A549 (cell line): ENCODE data around the genes CAMP, UQCRC1 and CELSR3.

GRCh38 chr3:46967322-46967982, 9.1 kb downstream of the CCDC12 start:
- PRO-cap: no peak
CAGE:
- cytosol, long polyA plus RNA: no peak
- long polyA plus RNA: no peak
- nucleus, long polyA plus RNA: no peak

- PRO-cap: no peak
CAGE:
- cytosol, long polyA plus RNA: no peak
- long polyA plus RNA: no peak
- nucleus, long polyA plus RNA: no peak
Observed at GRCh38 chr3:46985868-46986708, 6.6 kb downstream of the NBEAL2 start.

DNA sequence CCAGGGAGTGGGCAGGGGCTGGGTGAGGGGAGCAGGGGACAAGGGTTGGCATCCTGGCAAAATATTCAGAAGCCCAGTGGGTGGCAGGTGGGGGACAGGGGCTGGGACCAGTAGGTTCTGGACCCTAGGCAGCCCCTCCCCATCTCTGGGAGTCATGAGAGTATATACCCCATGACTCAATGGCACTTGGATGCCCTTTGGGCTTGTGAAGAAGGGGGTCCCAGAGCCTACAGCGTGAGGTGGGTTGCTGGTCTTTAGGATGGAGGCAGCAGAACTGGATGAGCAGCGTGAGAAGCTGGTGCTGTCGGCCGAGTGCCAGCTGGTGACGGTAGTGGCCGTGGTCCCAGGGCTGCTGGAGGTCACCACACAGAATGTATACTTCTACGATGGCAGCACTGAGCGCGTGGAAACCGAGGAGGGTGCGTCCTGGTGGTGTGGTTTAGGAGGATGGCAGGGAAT, 24.1 kb downstream of the NBEAL2 start:
- PRO-cap: no peak
CAGE:
- cytosol, long polyA plus RNA: no peak
- long polyA plus RNA: no peak
- nucleus, long polyA plus RNA: no peak

DNA sequence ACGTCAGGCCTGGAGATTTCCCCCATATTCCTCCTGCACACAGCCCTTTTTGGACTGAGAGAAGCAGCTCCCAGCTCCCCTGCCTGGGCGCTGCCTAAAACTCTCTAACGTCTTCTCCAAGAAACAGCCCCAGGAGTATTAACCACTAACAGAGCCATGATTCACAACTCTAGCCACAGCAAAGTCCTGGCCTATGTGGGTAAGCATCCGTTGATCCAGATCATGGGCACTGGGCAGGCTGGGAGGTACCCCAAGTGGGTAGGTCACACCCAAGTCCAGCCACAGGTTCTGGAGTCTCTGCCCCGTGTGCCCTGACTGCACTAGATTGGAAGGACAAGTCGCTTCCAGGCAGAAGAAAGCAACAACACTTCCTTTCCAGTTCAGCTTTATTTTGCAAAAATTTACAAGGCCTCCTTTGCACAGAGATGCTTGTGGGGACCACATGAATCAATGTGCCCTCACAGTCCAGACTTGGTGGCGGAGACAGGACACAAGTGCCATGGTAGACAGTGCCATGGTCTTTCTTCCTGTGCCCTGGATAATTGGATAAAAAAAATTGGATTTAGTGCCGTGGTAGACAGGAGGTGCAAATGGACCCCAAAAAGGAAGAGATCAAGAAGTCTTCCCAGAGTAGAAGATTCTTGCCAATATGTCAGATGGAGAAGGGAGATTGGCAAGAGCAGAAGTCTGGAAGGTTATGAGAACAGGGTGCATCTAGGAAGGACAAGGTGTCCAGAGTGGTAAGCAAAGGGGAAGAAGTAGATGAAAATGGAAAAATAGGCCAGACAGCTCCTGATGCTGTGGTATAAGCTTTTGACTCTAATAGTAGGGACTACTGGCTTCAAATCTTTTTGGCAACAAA, 32.2 kb downstream of the NBEAL2 start:
- PRO-cap: no peak
CAGE:
- cytosol, long polyA plus RNA: no peak
- long polyA plus RNA: no peak
- nucleus, long polyA plus RNA: no peak

DNA sequence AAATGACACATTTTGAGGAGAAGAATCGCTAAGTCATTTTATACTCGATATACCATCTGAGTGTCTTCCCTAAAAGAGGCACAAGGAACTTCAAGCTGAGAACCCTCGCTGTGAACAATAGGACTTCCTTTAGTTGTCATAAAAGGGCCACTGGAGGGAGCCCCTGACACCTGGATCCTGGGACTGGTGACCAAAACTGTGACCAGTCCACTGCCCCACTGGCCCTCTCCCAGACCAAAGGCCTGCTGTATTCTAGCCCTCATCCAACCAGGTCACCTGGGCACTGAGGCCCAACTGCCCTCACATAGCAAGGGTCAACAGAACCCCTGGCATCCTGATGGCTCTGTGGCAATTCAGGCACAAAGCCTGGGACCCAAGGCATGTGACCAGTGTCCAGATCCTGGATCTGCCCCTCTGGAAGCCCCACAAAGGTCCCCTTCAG, 31.9 kb downstream of the KIF9 start:
- PRO-cap: no peak
CAGE:
- cytosol, long polyA plus RNA: no peak
- long polyA plus RNA: no peak
- nucleus, long polyA plus RNA: no peak

- PRO-cap: no peak
CAGE:
- cytosol, long polyA plus RNA: no peak
- long polyA plus RNA: no peak
- nucleus, long polyA plus RNA: no peak
Observed at GRCh38 chr3:47441894-47442547, 33.7 kb downstream of the SCAP start.

DNA sequence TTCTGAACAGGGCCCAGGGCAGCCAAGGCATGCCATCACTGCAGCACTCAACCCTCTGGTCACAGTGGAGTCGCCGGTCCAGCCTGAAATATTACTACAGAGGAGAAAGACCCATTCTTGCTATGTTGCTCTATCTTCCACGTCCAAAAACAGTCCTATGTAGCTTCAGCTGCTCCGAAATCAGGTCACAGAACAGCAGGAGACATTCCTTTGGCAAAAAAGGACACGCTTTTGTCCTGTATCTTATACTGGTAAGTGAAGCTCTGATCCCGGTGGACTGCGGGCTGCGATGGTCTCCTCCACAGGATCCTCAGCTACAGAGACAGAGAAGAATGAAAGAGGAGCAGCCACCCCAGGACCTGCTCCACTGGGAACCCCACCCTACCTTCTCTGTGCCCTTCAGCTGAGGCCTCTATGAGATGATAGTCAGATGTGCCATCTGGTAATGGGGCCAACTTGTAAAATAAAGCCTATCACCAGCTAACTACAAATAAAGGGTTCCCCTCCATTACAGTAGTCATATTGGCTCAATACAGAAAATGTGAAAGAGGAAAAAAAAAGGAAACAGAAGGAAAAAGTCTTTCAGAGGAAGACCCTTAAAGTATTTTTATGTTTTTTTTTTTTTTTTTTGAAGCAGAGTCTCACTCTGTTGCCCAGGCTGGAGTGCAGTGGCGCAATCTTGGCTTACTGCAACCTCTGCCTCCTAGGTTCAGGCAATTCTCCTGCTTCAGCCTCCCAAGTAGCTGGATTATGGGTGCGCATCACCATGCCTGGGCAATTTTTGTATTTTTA, 17.4 kb downstream of the ELP6 start:
- PRO-cap: no peak
CAGE:
- cytosol, long polyA plus RNA: no peak
- long polyA plus RNA: no peak
- nucleus, long polyA plus RNA: no peak

DNA sequence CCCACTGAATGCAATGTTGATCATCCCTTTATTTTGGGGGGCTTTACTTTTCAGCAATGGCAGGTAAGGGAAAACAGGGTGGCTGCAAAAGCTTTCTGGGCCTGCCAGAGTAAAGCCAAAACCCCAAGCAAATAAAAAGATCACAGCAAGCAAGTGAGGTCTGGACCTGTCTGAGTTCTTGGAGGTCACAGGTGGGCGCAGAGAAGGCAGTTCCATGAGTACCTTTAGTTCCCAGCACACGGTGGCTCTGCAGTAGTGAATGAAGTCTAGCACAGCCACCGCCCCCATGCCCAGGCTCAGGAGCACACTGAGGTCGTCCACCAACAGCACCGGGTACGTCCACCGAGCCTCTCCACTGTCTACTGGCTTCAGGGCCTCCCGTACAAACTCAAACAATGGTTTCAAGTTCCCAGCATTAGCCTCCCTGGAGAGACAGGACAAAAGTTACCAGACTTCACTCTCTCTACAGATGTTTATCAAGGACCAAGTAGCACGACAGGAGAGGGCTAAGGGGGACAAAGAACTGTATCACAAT, 12.0 kb downstream of the ELP6 start:
- PRO-cap: no peak
CAGE:
- cytosol, long polyA plus RNA: no peak
- long polyA plus RNA: no peak
- nucleus, long polyA plus RNA: no peak

GRCh38 chr3:47582475-47583087, 3.9 kb upstream of the CSPG5 start:
- PRO-cap: no peak
CAGE:
- cytosol, long polyA plus RNA: no peak
- long polyA plus RNA: no peak
- nucleus, long polyA plus RNA: no peak

GRCh38 chr3:47700967-47702139, 80.3 kb downstream of the SMARCC1 start:
- PRO-cap: no peak
CAGE:
- cytosol, long polyA plus RNA: no peak
- long polyA plus RNA: no peak
- nucleus, long polyA plus RNA: no peak

GRCh38 chr3:47780957-47781588, 620 bp downstream of the SMARCC1 start:
- PRO-cap: no peak
CAGE:
- cytosol, long polyA plus RNA: no peak
- long polyA plus RNA: no peak
- nucleus, long polyA plus RNA: no peak

GRCh38 chr3:47911891-47912453, 104.2 kb downstream of the MAP4 start:
- PRO-cap: no peak
CAGE:
- cytosol, long polyA plus RNA: no peak
- long polyA plus RNA: no peak
- nucleus, long polyA plus RNA: no peak

GRCh38 chr3:48190954-48191222, 2.7 kb upstream of the CDC25A start:
- PRO-cap: no peak
CAGE:
- cytosol, long polyA plus RNA: no peak
- long polyA plus RNA: no peak
- nucleus, long polyA plus RNA: no peak

- PRO-cap: no peak
CAGE:
- cytosol, long polyA plus RNA: no peak
- long polyA plus RNA: no peak
- nucleus, long polyA plus RNA: no peak
Observed at GRCh38 chr3:48222641-48223697, at the start of gene CAMP. Gene CAMP (plus strand): TSS chr3:48223495.

GRCh38 chr3:48399182-48400300, 27.5 kb downstream of the FBXW12 start:
- PRO-cap: no peak
CAGE:
- cytosol, long polyA plus RNA: no peak
- long polyA plus RNA: no peak
- nucleus, long polyA plus RNA: no peak

GRCh38 chr3:48597785-48598102, 2.6 kb upstream of the COL7A1 start:
- PRO-cap: no peak
CAGE:
- cytosol, long polyA plus RNA: no peak
- long polyA plus RNA: no peak
- nucleus, long polyA plus RNA: no peak

DNA sequence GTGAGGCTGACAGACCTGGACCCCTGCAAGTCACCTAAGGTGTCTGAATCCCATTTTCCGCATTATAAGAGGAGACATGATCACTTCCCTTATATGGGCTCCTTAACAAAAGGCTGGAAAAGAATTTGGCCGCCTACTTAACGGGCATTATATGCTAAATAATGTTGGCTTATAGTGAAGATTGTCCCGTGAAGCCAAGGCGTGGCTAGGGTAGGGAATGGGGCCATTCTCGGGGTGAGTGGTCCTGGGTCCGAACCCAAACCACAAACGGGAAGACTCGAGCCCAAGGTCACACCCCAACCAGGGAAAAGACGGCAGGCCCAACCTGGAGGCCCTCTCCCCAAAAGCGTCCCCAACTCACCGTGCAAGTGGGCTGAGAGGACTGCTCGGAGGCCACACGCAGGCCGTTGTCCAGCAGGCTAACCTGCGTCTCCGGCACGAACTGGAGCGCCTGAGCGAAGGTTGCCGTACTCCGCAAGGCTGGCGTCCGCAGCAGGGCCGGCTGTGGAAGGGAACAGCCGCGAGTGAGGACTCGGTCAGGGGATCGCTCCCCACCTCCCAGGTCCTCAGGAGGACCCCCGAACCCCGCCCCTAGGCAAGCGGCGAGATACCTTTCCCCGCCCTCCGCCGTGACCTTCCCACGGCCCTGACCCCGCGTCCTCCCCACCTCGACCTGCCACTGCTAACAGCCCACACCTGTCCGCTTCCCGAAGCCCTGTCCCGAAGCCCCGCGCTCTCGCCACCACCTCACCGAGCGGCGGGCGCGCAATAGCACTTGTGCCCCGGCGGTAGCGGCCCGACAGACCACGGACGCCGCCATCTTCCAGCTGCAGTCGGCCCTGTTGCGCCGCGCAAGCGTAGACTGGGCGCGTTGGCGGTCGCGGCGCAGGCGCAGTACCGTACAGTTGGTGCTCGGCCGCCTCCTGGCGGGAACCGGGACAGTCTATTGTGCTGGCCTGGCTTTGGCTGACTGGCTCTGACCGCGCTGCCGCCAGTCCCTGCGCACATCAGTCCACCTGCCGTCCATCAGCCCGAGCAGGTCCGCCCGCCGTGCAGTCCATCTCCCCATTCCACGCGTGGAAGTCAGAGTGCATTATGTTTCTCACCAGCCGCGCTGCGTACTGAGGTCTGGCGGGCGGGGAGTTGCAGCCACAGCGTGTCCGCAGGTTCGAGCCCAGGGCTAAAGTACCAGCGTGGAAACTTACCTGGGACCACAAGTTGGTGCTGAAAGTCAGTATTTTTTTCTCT, at the start of gene UQCRC1:
Gene UQCRC1 (minus strand): TSS at position 846 of the 1,248 bp plus-strand sequence.
- PRO-cap: bidirectional peak, plus-strand start at position 1,010 of the sequence, minus-strand start at position 835 of the sequence
CAGE:
- cytosol, long polyA plus RNA: start-site peak on the minus strand centred at position 838 of the sequence, 18 bp wide, 293 and 192 reads in 2 replicates
- long polyA plus RNA: start-site peak on the minus strand centred at position 839 of the sequence, 21 bp wide, 565 and 250 reads in 2 replicates
- nucleus, long polyA plus RNA: start-site peak on the minus strand centred at position 841 of the sequence, 25 bp wide, 565 and 154 reads in 2 replicates

GRCh38 chr3:48655365-48655968, 7.2 kb downstream of the CELSR3 start:
- PRO-cap: no peak
CAGE:
- cytosol, long polyA plus RNA: no peak
- long polyA plus RNA: no peak
- nucleus, long polyA plus RNA: no peak

DNA sequence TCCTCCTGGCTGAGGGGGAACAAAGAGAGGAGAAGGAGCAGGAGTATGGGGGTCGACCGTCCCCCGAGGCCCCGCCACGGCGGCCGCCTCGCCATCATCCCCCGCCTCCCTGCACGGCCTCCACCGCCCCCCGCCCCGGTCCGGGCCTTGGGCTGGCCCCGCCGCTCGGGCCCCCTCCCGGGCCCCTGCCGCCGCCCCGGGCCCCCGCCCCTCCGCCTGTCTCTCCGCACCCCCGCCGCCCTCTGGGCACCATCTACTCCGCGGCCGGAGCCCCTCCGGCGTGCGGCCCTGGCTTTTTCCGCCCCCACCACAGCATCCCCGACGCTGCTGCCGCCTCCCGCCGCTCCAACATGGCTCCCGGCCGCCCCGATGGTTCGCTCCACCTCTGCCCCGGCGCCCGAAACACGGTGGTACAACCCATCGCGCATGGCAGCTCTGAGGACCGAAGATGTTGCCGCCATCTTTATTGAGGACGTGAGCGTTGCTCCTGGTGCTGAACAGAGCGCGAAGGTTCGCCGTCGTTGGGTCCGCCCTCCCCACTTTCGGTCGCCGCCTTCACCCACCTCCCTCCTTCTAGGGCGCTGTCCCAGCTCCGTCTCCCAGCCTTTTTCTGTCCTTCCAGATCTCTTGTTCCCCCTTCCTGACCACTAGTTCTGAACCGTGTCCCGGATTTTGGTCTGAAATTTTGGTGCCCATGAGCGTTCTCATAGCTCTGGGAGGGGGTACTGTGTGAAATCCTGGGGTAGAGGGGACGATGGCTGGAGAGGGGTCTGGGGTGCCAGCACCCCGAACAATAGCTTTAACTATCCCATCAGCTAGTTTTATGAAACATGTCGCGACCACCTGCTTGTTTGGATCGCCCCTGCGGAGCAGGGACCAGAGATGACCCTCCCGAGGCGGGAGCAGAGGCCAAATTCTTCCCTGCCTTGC, at the start of gene CELSR3:
Gene CELSR3 (minus strand): TSS at position 350 of the 930 bp plus-strand sequence.
- PRO-cap: bidirectional peak, plus-strand start at position 460 of the sequence, minus-strand start at position 352 of the sequence
CAGE:
- cytosol, long polyA plus RNA: no peak
- long polyA plus RNA: no peak
- nucleus, long polyA plus RNA: no peak

DNA sequence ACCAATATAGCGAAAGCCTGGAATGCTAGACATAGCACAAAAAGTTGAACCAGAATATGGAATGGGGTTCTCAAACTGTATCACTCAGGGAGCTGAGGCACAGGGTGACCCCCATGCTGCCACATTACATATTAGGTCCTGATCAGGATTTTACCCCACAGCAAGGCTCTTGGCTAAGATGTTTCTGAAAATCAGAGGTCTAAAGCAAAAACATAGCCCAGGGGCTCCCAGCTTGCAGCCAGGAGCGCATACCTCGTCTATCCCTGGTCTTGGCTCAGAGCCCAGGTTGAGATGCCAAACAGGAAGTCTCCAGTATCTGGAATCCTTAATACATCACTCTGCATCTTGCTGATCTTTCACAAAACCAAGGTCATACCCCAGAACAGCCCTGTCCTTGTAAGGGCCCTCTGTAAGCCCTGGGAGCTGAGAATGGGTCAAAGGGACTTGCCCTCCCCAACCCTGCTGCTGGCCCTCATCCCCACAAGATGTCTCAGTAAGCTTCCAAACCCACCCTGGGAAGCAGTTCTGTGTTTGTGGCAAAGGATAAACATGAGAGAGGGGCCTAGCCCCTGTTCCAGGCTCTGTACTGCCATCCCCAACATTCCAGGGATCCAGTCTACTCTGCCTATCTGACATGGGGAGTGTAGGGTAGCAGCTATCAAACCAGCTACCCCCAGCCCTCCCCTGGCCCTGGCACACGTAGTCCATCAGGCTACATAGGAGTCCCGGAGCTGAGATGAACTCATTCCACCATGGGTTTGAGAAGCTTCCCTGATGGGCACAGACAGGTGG, 2.4 kb downstream of the NCKIPSD start:
- PRO-cap: no peak
CAGE:
- cytosol, long polyA plus RNA: no peak
- long polyA plus RNA: no peak
- nucleus, long polyA plus RNA: no peak